Hair follicle dermal papilla cell (primary cell): ENCODE measurements around a stretch of chr6.

DNA sequence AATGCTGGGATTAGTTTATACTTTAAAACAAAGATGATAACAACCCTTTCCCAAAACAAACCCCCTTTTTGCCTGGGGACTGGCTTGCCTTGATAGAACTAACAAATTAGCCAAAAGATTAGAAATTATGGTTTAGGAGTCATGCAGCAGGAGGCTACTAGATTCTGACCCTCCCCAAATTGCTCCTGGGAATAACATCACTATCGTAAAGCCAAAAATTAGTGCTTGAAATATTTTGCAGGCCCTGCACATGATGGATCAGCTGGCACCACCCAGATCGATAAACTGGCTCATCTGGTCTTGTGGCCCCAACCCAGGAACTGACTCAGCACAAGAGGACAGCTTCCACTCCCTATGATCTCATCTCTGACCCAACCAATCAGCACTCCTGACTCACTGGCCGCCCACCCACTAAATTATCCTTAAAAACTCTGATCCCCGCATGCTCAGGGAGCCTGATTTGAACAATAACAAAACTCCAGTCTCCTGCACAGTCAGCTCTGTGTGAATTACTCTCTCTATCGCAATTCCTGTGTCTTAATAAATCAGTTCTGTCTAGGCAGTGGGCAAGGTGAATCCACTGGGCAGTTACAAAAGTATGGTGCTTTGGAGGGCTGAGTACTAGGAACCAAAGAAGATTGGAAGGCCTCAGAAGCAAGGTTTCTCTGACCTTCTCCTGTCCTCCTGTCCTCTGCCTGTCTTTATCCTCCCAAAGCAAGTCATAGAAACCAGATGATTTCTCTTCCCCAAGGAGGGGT is 86.3 kb downstream of the CD24 start:
- CAGE, long polyA plus RNA, result no peak

DNA sequence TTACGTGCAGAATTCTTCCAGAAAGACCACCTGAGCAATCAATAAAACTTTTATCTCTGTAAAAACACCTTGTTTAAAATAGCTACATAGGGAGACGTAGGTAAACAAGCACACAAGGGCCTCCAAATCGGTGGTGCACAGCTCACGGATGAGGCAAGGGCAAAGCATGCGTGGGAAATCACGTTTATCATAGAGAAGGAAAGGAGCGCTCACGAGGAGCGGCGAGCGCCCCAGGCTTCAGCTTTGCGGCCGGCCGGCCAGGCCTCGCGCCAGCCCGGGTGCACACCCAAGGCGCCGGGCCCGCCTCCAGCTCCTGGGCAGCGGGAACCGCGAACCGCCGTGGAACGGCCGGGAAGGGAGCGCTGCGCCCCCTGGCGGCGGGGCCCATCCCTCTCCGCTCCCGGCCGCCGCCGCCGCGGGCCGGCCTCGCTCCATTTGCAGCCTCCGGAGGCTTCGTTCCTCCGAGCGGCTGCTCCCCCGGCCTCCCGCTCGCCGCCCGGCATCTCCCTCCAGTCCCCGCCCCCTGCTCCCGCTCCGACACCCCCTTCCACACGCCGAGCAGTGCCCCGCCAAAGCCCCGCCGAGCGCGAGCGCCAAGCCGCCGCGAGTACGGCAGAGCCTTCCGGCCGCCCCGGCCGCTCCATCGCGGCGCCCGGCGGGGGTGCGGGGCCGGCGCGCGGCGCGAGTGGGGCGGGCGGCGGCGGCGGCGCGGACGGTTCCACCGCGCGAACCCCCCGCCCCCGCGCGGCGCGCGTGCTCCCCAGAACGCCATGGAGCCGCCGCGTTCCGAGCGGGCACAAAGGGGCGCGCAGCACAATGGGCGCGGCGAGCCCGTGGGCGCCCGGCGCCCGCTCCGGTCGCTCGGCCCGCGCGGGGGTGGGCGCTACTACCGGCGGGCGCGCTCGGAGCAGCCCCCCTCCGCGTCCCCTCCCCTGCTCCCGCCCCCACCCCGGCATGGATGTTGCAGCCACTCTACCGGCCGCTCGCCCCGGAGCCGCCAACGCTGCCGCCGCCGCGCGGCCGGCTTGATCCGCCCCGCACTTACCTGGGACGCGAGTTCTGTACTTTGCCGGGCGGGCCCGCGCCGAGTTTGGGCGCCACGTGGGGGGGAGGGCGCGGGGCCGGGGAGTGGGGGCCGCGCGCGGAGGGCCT is 894 bp downstream of the BEND3 start:
- CAGE, long polyA plus RNA, result no peak

DNA sequence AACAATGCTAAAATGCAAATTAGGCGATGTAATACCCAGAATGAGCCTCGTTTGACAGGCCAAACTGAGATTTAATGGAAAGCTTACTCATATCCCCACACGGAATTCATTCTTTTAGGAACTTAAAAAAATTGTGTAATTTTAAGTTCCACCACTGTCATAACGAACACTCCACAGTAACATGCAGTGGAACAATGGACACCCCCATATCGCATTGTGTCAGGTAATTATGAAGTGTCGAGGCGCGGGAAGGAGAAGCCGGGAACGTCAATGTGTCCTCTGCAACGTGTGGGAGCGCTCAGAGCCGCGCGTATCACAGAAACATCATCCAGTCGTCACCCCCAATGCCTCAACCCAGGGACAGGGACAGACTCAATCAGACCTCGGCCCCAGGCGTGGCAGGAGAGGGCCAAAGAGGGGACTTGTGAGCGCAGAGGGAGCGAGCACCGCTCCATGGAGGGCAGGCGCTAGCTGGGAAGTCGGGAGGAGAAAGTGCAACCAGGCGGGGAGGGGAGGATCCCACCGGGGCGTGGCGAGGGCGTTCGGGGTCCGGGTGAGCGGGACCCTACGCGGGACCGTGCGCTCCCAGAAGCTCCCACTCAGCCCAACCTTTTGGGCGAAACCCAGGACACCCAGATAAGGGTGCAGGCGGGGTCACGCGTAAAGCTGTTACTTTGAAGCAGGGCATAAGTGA is 1.1 kb upstream of the SOBP start:
- CAGE, long polyA plus RNA, result no peak

GRCh38 chr6:107539492-107539787 is 49.5 kb downstream of the SOBP start:
- CAGE, long polyA plus RNA, result no peak

DNA sequence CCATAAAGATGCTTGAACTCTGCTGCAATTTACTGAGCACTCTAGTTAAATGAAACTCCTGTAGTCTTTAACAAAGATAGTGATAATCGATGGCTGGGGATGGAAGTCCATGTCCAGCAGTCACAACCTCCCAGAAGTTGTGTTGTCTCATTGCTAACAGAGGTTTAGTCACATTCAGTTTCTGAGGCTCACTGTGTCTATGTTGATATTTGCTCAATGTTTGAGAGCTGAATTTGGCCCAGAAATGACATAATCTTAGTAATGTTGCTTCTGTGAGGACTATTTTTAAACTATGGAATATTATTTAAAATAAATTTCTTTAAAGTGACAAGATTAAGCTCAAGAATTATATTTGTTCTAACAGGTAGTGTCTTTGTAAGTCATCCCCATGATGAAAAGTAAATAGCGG is 50.7 kb downstream of the SOBP start:
- CAGE, long polyA plus RNA, result no peak

- CAGE, long polyA plus RNA, result no peak
Observed at GRCh38 chr6:107665329-107665805, 158.7 kb downstream of the SCML4 start.

DNA sequence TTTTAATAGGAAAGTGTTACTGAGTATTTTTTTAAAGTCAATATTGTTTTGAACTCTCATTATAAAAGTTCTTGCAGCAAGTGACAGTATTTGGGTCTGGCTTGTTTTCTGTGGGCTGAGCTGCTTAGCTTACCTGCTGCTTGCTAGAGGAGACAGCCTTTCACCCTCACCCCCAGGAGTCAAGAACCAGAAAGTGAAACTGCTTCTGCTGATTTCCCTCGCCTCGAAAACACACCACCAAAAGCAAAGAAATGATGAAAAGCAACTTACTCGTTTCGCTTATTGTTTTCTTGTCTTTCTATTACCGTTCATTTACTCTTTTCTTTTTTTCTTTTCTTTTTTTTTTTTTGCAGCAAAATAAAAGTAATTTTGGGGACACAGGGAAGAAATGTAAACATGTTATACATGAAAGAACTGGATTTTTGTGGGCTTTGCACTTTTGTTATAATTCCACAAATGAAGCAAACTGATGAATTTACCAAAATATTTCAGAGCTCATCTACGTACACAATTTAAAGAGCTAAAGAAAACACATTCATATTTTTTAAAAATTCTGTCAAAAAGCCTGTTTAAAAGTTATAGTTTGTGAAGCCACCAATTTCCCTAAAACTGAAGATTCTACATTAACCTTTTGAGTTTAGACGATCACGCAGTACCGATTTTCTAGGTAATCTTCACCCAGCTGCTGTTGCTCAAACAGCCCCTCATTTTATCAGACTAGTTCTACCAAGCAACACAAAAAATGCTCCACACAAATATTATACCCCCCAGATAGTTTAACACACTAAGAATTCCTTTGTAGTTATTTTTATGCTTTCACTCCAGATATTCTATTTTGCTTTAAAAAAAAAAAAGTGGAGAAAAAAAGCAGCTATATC is 1.7 kb downstream of the SCML4 start:
- CAGE, long polyA plus RNA, result no peak

- CAGE, long polyA plus RNA, result no peak
Observed at GRCh38 chr6:107867379-107867684, 43.2 kb upstream of the SCML4 start.

DNA sequence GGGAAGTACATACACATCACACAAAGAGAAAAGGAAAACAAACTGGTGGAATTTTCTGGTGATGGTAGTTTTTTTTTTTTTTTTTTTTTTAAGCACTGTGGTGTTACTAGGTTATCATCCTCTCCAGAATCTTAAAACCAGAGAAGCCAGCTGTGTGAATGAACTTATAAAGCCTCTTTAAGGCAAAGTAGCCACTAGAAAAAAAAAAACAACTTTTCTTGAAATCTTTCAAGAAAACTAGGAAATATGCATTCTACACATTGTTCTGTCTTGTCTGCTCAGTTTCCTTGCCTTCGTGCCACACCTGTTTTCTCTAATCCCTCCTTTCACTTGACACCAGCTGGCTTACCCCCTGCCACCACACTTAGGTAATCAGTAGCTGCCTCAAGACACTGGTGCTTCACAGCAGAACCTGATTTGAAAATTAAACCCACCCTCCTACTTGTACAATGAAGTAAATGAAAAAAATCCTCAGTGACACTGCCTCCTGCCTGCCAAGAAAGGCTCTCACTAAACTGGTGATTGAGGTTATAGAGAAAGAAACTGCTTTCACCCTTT is 45.7 kb upstream of the SCML4 start:
- CAGE, long polyA plus RNA, result no peak

DNA sequence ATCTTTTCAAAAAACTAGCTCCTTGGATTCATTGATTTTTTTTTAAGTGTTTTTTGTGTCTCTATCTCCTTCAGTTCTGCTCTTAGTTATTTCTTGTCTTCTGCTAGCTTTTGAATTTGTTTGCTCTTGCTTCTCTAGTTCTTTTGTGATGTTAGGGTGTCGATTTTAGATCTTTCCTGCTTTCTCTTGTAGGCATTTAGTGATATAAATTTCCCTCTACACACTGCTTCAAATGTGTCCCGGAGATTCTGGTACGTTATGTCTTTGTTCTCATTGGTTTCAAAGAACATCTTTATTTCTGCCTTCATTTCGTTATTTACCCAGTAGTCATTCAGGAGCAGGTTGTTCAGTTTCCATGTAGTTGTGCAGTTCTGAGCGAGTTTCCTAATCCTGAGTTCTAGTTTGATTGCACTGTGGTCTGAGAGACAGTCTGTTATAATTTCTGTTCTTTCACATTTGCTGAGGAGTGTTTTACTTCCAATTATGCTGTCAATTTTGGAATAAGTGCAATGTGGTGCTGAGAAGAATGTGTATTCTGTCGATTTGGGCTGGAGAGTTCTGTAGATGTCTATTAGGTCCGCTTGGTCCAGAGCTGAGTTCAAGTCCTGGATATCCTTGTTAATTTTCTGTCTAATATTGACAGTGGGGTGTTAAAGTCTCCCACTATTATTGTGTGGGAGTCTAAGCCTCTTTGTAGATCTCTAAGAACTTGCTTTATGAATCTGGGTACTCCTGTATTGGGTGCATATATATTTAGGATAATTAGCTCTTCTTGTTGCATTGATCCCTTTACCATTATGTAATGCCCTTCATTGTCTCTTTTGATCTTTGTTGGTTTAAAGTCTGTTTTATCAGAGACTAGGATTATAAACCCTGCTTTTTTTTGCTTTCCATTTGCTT is 65.7 kb upstream of the SCML4 start:
- CAGE, long polyA plus RNA, result no peak

DNA sequence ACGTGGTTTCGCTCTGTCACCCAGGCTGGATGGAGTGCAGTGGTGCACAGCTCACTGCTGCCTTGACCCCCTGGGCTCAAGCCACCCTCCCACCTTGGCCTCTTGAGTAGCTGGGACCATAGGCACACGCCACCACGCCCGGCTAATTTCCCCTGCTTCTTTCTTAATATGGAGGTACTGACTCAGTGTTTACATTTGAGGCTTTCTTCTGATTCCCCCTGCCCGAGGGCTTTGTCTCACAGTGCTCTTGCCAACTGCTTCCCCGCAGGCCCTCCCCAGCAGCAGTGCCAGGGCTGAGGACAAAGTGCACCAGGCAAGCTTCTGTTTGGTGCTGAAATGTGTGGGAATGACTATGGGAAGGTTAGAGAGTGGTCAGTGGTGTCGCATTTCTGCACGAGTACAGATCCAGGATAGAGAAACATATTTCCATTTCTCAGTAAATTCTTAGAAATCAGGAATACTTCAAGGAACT is 34.8 kb downstream of the NR2E1 start:
- CAGE, long polyA plus RNA, result no peak

DNA sequence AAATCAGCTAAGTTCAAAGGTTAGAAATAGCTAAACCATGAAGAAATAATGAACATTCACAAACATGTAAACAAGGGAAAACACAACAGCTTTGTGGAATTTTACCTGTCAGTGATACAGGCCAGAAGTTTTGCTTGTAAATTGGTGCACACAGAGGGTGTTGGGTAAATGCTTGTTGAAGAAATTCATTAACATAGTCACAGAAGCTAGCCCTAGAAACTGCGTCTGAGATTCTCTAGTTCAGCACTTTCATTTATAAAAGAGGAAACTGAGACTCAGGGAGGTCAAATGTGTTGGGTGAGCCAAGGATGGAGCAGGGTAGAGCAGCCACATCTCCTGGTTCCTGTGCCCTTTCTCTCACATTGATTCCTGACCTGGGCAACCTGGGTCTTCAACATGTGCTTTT is 14.4 kb upstream of the FOXO3 start:
- CAGE, long polyA plus RNA, result no peak

DNA sequence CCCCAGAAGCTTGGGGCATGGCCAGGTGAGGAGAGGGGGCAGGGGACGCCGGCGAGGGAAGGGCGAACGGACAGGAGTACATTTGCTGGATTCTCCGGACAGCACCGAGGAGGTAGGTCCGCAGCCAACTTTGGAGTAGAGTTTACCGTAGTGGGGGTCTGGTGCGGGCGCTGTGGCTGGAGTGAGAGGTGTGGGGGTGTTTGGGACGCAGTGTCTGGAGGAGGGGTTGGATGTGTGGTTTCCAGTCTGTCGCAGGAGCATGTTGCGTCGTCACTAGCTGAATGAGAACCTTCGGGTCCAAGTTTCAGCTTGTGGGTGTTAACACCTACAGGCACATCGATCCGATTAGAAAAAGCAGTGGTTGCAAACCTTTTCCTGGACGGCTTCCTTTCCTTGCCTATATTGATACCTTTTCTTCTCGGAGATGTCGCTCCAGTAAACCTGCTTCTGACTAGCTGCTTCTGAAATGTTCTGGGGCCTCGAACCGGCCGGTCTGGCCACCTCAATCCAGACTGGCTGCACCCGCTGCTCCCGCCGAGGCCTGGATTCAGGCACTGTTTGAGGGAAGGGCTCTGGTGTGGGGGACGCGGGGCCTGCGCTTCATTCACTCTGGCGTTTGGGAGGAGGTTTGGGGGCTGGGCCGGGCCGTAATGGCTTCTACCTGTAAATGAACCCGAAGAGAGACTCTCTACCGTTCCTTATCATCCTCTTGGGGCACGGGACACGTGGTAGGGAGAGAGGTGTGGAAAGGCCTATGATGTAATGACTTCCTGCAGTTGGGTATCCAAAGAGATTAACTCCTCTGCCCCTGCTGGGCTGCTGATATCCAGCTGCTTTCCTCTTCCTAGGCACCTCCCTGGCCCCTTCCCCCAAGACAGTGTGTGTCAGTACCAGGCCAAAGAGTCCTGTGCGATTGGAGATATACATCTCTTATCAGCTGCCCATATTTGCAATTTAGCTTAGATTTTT is 1.6 kb downstream of the FOXO3 start:
- CAGE, long polyA plus RNA, result no peak

DNA sequence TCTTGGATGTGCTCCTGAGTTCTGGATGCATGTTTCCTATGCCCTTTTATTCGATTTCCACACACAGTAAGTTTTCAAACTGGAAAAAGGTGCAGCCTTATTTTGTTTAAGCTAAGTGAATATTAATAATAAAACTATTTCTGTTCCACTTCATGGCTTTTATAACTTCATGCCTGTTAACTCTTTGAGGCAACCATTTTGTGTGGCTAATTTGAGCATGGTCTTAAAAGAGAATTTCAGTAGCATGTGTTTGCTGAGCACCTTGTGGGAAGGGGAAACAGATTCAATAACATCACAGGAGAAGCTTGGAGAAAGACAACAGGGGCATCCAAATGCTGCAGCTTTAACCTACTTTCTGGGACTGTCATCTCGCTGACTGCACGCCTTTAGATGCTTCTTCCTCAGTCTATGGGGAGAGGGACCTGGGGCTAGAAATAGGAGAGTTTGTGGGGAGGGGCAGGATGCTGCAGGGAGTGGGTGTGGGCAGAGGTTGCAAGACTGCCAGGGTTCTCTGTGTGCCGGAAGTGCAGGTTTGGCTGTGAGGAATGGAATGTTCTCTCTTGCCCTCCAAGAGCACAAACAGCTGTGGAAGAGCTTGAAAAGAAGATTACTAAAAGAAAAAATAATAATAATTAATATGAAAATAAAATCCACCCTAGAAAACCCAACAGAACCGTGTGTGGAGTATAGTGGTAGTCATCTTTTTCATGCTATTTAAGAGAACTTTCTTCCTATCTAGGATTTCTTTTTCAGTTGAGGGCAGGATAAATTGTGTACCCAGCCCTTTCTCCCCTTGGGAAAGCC is 93.2 kb downstream of the FOXO3 start:
- CAGE, long polyA plus RNA, result no peak

DNA sequence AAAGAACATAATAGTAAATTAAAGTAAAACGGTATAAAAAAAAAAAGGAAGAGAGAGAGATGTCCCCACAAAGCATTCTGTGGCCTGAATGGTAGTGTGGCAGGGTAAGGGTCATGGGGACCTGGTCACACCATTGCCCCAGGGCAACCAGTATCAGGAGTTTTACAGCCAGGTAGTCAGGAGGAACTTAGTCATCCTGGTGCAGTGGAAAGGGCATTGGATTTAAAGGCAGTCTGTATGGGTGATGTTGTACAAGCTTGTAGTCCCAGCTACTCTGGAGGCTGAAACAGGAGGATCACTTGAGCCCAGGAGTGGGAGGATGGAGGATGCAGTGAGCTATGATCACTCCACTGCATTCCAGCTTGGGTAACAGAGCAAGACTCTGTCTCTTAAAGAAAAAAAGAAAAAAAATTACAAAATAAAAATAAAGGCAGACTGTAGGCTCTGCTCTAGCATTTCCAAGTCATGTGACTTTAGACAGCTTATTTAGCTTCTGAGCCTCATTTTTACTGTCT is 112.8 kb upstream of the ARMC2 start:
- CAGE, long polyA plus RNA, result no peak

- CAGE, long polyA plus RNA, result no peak
Observed at GRCh38 chr6:108735848-108736466, 112.3 kb upstream of the ARMC2 start.

GRCh38 chr6:108737816-108738417 is 110.3 kb upstream of the ARMC2 start:
- CAGE, long polyA plus RNA, result no peak

GRCh38 chr6:109009373-109010395 is 85.0 kb downstream of the SESN1 start:
- CAGE, long polyA plus RNA, result no peak

DNA sequence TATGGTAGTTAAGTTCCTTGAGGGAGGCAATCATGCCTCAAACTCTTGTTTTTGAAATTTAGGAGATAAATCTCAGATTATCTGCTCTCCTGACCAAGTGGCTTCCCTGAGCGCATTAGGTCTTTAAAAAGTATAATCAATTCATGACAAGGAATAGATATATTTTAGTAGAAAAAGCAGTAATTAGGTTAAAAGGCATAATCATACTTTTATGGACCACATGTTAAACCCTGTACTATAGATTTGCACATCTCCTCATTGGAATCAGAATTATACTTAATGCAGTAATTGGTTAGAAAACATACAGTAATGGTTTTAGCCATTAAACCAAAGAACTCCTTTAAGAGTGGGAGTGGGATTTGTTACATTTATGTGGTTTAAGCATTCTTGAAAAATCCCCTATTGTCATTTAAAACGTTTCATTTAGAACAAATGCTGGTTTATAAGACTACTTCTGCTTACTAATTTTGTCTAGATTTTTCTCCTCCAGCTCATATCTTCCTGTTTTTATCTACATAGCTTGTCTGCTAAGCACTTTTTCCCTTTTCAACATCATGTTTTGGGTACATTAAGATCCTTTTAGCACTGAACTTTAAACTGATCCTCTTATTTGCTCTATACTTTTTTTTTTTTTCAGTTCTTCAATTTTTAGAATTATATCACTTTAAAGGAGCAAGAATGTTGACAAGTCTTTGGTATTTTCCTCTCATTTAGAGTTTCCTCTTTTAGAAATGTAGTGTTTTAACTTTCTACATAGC is 81.1 kb downstream of the SESN1 start:
- CAGE, long polyA plus RNA, result no peak

DNA sequence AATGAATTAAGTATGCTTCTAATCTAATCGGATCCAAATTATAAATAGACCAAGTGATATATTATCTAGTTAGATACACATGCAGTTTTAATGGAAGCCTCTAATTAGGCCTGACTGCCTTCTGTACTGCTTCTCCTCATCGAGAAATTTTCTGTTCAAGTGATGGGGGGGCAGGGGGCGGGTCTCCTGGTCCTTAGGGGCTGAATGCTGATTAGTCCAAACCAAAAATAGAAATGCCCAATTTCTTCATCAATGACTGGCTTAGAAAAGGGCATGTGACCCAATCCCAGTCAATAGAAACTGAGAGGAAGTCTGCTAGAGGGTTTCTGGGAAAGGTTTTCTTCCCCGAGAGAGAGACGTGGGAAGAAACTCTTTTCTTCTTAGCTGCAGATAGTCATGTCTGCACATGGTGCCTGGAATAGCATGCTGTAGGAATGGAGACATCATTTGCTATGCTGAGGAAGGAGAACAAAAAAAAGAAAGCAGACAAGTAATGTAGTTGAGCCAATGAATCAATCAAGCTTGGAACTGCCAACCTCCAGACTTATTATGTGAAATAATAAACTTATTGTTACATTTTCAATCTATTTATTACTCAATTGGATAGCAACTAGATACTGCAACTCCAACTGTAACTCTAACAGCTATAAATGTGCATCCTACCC is 6.7 kb downstream of the SESN1 start:
- CAGE, long polyA plus RNA, result no peak